Karpas-422 (cell line): ENCODE results near the genes ICOSLG and KRTAP12-2.

DNA sequence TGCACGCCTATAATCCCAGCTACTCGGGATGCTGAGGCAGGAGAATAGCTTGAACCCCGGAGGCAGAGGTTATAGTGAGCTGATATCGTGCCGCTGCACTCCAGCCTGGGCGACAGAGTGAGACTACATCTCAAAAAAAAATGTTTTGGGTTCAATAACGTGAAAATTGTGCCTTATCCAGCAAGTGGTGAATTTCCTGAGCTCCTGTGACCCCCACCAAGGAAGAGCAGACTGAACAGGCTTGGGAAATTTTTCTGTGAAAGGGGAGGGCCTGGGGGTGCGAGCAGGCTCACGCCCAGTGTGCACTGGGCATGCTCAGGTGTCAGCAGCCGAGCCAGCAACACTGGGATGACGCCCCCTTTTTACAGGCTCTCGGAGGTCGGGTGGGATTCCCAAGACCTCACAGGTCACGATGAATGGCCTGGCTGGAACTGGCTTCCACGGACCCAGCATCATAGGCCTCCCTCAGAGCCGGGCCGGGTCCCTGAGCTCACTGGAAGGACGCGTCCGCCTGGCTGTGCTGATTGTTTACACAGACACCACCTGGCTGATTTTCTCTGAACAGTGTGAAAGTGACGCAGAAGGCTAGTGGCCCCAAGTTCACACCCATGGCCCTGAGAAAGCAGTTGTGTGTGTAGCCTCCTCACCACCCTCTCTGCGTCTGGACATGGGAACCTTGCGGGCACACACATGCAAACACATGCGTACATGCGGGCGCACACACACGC, 9.3 kb downstream of the CSTB start:
- PRO-cap, result no peak
- RAMPAGE, long total RNA, result no peak

- PRO-cap, result no peak
- RAMPAGE, long total RNA, result no peak
Observed at GRCh38 chr21:43808748-43809374, 19.5 kb downstream of the RRP1 start.

GRCh38 chr21:43902274-43902855, 37.3 kb downstream of the AGPAT3 start:
- PRO-cap, result no peak
- RAMPAGE, long total RNA, result no peak

DNA sequence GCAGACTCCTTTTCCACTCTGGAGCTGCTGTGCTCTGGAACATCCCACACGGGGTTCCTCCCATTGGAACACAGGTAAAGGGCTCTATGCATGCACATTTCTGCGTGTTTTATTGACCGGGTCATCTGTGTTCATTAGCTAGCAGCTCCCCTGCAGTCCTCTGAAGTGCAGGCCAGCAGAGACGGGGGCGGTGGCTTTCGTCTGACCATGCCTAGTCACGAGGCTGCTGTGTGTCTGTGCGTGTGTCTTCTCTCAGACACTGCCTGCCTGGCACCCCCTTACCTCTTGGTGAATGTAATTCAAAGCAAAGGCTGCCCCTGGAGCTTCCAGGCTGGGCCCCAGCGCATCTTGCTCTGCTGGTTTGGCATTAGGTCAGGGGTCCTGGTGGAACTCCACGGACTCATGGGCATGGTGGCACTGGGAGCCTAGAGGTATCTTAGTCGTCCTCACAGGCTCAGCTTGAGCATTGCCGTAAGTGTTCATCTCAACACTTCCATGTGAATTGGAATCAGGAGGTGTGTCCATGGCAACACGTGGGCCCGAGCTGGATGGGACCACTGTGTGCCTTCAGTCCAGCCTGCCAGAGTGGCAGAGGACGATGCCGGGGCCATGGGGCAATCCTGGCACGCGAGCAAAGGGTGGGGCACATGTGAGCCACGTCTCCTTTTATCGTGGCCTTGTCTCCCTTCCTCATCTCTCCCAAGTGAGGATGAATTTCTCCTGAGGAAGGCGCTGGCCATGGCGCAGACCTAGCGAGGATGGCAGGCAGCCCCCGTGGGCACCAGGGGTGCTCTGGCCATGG, 46.8 kb downstream of the AGPAT3 start:
- PRO-cap, result no peak
- RAMPAGE, long total RNA, result no peak

DNA sequence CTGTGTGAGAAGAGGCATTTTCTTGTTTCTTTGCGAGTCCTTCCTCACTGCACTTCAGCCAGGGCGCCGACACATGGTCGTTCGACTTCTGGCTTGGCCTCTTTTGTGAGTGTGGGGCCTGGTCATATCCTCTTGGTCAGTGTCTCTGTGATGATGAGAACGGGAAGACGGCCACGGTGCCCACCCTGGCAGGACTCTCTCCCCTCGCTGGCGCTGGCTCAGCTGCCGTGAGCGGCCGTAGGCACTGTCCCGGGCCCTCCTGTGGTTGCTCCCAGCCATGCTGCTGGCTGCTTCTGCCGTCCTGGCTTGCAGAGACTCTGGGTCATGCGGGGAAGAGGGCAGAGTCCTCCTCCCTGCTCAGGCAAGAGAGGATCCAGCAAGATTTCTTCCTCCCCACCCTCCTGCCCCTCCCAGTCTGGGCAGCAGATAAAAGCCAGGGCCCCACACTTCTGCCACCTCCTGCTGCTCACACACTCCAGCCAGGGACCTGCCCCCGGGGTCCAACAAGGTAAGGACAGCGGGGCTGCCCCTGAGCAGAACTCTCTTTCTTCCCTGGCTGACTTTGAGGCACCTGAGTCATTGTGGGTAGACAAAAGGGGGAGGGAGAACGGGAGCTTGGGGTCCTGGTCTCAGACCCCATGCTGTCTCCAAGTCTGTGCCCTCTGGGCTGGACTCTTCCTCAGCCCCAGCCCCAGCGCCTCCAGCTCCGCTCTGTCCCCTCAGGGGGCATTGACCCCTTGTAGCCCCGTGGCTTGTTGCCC, 60.1 kb downstream of the AGPAT3 start:
- PRO-cap, result no peak
- RAMPAGE, long total RNA, result no peak

- PRO-cap, result no peak
- RAMPAGE, long total RNA, result no peak
Observed at GRCh38 chr21:43962887-43963349, 49.2 kb upstream of the TRAPPC10 start.

- PRO-cap, result no peak
- RAMPAGE, long total RNA, result no peak
Observed at GRCh38 chr21:43971197-43972136, 40.6 kb upstream of the TRAPPC10 start.

- PRO-cap, result no peak
- RAMPAGE, long total RNA, result no peak
Observed at GRCh38 chr21:44066684-44067584, 40.3 kb upstream of the PWP2 start.

GRCh38 chr21:44088318-44088722, 18.9 kb upstream of the PWP2 start:
- PRO-cap, result no peak
- RAMPAGE, long total RNA, result no peak

GRCh38 chr21:44196102-44197014, 44.4 kb downstream of the ICOSLG start:
- PRO-cap, result no peak
- RAMPAGE, long total RNA, result no peak

DNA sequence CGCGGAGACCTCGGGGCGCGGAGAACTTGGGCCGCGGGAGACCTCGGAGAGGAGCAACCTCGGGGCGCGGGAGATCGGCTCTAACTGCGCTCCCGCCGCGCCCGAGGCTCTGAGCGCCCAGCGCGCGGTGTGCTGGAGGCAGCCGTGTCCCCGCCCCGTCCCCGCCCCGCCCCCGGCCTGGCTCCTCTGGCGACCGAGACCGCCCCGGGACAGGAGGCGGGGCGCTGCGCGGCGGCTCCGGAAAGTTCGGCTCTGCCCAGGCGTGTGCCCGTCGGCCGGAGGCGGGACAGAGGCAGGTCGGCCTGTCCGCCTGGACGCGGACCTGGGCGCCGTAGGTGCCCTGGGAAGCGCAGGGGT, at the start of gene ICOSLG:
ICOSLG (minus strand) TSS at position 88 of the 357 bp plus-strand sequence.
- PRO-cap, result no peak
- RAMPAGE, long total RNA, result no peak

DNA sequence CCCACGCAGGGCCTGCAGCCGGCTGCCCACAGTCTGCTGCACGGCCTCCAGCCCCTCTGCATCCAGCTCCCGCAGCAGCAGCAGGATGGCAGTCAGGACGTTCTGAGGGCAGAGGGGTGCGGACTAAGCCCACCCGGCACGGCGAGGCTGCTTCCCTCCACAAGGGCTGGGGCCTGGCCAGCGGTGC, 9.1 kb downstream of the CFAP410 start:
- PRO-cap, result no peak
- RAMPAGE, long total RNA, result no peak

DNA sequence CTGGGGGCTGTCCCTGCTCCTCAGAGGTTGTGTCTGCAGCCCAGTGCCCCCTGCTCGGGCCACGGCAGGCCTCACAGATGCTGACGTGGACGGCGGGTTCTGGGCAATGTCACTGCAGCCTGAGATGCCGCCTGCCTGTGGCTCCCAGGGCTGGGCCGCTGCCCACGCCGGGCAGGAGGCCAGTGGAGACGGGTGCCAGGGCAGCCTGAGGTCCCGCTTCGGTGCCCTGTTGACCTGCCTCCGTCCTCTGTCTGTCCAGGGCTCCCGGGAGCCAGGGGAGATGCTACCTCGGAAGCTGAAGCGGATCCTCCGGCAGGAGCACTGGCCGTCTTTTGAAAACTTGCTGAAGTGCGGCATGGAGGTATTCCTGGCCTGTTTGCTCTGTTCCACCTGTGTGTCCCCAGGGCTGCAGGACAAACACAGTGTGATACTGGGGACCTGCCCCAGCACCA, 16.5 kb upstream of the LRRC3 start:
- PRO-cap, result no peak
- RAMPAGE, long total RNA, result no peak

GRCh38 chr21:44451944-44452328, 3.4 kb upstream of the LRRC3 start:
- PRO-cap, result no peak
- RAMPAGE, long total RNA, result no peak

DNA sequence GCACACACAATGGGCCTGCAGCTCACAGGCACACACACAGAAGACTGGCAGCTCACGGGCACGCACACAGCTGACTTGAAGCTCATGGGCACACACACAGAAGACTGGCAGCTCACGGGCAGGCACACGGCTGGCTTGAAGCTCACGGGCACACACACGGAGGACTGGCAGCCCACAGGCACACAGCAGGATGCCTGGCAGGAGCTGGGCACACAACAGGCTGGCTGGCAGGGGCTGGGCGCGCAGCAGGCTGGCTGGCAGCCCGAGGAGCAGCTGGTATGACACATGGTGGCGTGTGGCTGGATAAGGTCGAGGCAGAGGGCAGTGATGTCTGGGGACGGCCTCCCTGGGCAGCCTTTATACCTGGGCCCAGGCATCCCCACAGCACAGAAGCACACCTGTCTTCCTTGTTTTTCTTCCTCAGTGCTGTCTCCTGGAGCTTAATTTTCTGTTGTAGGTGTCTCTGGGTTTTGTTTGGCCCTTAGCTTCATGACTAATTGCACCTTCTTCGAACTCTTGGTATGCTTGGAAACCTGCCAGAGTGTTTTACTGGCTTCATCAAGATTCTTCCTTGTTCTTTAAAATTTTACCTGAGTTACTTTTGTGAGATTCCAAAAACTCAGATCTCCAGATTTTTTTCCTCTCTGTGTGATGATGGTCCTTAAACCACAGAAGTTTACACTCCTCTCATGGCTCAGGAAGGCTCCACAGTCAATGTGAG, at the start of gene KRTAP12-2:
KRTAP12-2 (minus strand) TSS at position 328 of the 721 bp plus-strand sequence.
- PRO-cap, result no peak
- RAMPAGE, long total RNA, result no peak

DNA sequence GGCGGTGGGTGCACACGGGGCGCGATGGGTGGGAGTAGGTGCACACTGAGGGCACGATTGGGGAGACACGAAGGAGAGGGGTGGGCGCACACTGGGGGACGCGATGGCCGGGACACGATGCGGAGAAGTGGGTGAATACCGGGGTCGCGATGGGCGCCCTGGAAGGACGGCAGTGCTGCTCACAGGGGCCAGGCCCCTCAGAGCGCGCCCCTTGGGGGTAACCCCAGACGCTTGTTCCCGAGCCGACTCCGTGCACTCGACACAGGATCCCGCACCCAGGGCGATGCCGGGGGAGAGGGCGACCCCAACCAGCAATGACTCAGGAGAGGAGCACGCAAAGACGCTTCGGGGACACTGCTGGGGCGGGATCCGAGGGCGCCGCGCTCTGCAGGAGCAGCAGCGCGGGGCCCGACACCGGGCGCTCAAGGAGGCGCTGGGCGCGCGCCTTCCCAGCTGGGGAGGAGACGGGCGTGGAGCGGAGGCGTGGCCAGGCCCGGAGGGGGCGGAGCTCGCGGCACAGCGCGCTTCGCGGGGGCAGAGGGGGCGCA, 546 bp downstream of the SUMO3 start:
- PRO-cap, result no peak
- RAMPAGE, long total RNA, result no peak

DNA sequence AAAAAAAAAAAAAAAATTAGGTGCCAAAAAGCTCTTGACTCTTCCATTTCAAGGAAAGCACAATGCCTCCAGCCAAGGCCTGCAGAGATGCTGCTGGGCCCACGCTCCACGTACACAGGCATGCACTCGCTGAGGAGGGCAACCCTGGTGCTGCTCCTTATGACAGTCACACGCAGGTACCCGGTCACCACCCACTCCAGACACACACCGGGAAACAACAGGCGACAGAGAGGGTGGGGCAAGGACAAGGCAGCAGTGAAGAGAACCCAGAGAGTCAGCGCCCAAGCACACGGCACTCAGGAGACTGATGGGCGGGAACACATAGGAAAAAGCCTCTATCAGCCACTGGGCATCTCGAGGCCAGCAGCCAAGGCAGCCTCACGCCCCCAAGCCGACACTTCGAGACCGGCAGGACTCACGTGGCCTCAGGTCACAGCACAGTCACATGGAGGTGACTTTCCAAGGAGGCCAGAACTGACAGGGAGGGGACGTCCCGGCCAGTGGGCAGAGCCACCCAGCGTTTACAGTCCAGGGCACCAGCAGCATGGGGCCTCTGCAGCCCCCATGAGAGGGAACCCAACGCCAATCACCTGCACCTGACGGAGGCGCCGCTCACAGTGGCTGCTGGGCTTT, 19.9 kb downstream of the PTTG1IP start:
- PRO-cap, result no peak
- RAMPAGE, long total RNA, result no peak

DNA sequence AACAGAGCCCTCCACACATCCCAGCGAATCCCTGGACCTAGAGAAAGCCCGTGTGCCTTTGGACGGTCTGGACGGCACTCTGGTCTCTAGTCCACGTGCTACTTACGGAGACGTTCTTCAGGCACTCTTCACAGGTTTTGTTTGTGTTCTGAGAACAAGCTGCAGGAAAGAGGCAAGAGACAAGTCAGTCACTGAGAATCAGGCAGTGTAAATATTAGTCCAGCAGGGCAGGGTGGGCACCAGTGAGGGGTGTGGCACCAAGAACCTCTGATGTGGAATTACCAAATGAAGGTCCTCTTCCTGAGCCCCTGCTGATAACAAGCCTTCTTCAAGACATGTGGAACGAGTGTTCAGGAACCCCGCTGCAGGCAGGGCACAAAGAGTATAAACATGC, 8.2 kb downstream of the PTTG1IP start:
- PRO-cap, result no peak
- RAMPAGE, long total RNA, result no peak

DNA sequence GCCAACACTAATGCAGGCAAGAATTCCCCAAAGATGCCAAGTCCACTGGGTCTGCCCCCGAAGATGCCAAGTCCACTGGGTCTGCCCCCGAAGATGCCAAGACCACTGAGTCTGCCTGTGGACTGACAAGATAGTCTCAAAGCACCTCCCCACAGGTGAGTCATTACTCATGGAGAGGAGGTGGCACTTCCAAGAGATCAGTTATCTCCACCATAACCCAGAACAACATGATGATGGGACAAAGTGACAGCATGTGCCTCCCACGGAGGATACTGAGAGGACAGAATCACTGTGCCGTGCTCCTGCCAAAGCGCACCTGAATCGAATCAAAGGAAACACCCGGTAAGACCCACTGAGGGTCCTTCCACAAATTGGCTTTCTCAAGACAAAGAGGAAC, 4.7 kb downstream of the PTTG1IP start:
- PRO-cap, result no peak
- RAMPAGE, long total RNA, result no peak

- PRO-cap, result no peak
- RAMPAGE, long total RNA, result no peak
Observed at GRCh38 chr21:44870626-44871315, 2.7 kb downstream of the PTTG1IP start.